ENCODE measurements around a stretch of chr11.

DNA sequence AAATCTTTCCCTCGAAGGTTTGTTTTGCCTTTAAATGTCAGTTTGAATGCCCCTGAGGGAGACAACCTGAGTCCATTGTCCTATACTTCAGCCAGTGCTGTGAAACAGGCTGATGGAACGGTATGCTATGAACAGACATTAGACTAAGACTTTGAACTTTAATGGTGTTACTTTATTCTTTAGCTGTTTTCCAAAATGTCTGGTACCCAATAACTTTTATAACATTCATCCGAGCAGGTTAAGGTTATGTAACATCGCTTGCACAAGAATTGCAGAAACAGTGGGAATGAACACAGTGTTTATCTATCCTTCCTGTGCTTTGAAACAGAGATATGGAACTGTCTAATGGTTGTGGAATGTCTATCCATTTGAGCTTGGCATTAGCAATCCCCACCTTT, 12.5 kb upstream of the PTS start:
CAGE:
- cytosol, long polyA minus RNA, result no peak
- cytosol, long polyA plus RNA, result no peak
- long polyA plus RNA, result no peak
- nucleus, long polyA minus RNA, result no peak
- nucleus, long polyA plus RNA, result no peak

DNA sequence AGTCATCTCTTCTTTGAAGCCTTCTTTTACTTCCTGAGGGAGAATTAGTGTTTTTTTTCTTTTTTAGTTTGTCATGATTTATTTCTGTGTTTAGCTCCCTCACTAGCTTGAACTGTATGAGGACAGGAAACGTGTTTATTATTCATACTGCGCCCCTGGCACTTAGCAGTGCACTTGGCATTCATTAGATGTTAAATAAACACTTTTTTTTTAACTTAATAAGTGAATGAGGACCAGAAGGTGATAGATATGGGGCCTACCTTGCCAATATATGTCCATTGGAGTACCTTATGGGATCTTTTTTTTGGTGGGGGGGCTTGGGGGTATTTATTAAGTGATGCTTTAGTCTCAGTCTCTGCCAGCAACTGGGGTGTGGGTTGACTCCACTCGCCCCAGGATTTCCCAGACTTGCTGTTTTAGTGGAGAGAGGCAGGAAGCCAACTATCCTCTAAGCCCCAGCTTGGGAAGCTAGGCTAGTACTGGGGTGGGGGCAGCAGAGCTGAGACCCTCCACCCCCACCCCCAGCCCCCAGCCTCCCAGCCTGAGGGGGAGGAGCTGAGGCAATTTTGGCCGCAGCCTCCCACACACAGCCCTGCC, 4.6 kb upstream of the PTS start:
CAGE:
- cytosol, long polyA minus RNA, result no peak
- cytosol, long polyA plus RNA, result no peak
- long polyA plus RNA, result no peak
- nucleus, long polyA minus RNA, result no peak
- nucleus, long polyA plus RNA, result no peak

DNA sequence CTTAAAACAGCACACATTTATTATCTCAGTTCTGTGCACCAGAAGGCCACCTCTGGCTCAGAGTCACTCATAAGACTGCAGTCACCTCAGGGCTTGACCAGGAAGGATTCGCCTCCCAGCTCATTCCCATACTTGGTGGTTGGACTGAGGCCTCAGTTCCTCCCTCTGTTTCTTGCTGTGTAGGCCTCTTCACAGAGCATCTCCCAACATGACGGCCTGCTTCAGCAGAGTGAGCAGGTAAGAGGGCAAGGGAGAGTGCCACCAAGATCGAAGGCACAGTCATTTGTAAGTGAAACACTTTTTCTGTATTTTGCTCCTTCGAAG, 11.0 kb downstream of the PTS start:
CAGE:
- cytosol, long polyA minus RNA, result no peak
- cytosol, long polyA plus RNA, result no peak
- long polyA plus RNA, result no peak
- nucleus, long polyA minus RNA, result no peak
- nucleus, long polyA plus RNA, result no peak

DNA sequence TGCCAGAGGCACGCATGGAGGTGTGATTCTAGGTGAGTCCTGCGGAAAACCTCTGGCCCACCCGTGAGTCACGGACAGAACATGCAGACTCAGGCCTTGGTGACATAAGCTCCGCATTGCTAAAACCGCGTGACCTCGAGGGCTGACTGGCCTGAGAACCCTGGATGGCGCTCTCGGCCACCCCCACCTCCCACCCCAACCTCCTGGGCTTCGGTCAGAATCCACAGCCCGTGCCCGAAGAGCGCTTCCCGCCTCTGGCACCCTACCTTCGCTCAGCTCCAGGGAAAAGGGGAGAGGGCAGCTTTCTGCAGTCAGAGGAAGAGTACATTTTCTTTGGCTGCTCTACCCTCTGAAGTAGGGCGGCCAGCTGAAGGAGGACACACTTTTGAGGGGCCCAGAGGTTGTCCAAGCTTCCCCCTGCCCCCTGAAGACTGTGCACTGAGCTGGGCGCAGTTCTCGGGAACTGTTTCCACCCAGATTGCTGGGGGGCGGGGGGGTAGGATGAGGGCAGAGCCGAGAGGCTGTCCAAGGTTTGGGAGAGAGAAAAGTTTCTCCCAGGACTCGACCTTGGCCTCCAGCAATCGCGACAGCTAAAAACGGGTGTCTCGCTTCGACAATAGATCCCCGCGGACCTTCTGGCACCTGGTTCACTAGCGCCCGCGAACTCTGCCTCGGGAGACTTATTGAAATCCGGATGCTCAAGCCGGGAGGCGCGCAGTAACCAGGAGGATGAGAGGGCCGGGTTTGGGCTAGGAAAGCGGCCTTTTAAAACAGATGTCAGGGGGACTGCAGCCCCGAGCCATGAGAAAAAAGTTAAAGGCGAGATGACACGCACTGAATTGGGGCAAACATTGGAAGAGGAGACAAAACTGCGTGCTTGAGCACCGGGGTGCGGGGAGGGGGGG, 929 bp upstream of the ZBTB16 start:
CAGE:
- cytosol, long polyA minus RNA, result no peak
- cytosol, long polyA plus RNA, result no peak
- long polyA plus RNA, result no peak
- nucleus, long polyA minus RNA, result no peak
- nucleus, long polyA plus RNA, result no peak

CAGE:
- cytosol, long polyA minus RNA, result no peak
- cytosol, long polyA plus RNA, result no peak
- long polyA plus RNA, result no peak
- nucleus, long polyA minus RNA, result no peak
- nucleus, long polyA plus RNA, result no peak
Measured at GRCh38 chr11:114060090-114060464, 566 bp downstream of the ZBTB16 start.

DNA sequence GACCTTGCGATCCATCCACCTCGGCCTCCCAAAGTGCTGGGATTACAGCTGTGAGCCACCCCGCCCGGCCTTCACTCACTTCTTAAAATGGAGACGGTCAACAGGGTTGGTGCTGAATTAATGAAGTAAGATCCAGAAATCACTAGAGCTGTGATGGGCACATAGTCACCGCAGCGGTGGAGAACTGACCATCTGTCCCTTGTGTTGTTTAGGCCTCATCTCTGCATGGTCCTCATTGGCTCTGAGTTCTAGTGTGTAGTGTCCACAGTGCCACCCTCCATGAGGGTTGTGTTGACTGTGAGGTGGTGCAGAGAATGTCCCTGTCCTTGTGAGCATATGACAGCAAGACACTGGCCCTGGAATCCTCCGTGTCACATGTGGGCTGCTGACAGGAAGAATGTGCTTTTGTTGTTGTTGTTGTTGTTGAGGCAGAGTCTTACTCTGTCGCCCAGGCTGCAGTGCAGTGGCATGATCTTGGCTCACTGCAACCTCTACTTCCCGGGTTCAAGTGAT, 7.5 kb downstream of the ZBTB16 start:
CAGE:
- cytosol, long polyA minus RNA, result no peak
- cytosol, long polyA plus RNA, result no peak
- long polyA plus RNA, result no peak
- nucleus, long polyA minus RNA, result no peak
- nucleus, long polyA plus RNA, result no peak

GRCh38 chr11:114085877-114086641, 26.5 kb downstream of the ZBTB16 start:
CAGE:
- cytosol, long polyA minus RNA, result no peak
- cytosol, long polyA plus RNA, result no peak
- long polyA plus RNA, result no peak
- nucleus, long polyA minus RNA, result no peak
- nucleus, long polyA plus RNA, result no peak

CAGE:
- cytosol, long polyA minus RNA, result no peak
- cytosol, long polyA plus RNA, result no peak
- long polyA plus RNA, result no peak
- nucleus, long polyA minus RNA, result no peak
- nucleus, long polyA plus RNA, result no peak
Measured at GRCh38 chr11:114098718-114099324, 39.3 kb downstream of the ZBTB16 start.

CAGE:
- cytosol, long polyA minus RNA, result no peak
- cytosol, long polyA plus RNA, result no peak
- long polyA plus RNA, result no peak
- nucleus, long polyA minus RNA, result no peak
- nucleus, long polyA plus RNA, result no peak
Measured at GRCh38 chr11:114108999-114110335, 50.0 kb downstream of the ZBTB16 start.

DNA sequence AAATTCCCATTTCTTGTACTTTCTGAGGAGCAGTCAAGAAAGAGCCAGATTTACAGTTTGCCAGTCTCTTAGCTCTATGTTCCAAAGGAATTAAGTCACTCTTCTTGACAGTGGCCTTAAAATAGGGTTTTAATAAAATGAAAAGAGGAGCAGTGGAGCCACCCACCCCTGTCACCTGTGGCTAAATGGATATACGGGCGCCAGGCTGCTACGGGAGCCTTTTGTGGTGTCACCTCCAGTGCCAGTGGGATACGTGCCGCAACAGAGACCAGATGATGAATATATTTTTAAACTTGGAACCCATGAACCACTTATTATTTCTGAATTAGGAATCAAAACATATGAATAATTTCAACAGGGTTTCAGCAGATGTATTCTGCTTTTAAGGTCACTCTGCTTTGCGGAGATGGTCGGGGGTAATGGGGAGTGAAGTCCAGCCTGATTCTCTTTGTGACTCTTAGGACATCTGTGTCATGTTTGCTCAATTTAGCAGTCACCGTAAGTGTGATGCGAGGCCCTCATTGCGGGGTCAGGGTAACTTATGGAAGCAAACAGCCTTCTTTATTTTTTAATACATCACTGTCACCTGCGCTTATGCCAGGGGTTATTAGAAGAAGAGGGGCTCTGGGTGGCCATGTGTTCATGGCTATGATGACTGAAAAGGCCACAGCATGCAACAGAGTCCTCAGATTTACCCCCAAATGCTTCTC, 64.3 kb downstream of the ZBTB16 start:
CAGE:
- cytosol, long polyA minus RNA, result no peak
- cytosol, long polyA plus RNA, result no peak
- long polyA plus RNA, result no peak
- nucleus, long polyA minus RNA, result no peak
- nucleus, long polyA plus RNA, result no peak

CAGE:
- cytosol, long polyA minus RNA, result no peak
- cytosol, long polyA plus RNA, result no peak
- long polyA plus RNA, result no peak
- nucleus, long polyA minus RNA, result no peak
- nucleus, long polyA plus RNA, result no peak
Measured at GRCh38 chr11:114134768-114135171, 75.3 kb downstream of the ZBTB16 start.

GRCh38 chr11:114162711-114163840, 103.6 kb downstream of the ZBTB16 start:
CAGE:
- cytosol, long polyA minus RNA, result no peak
- cytosol, long polyA plus RNA, result no peak
- long polyA plus RNA, result no peak
- nucleus, long polyA minus RNA, result no peak
- nucleus, long polyA plus RNA, result no peak

GRCh38 chr11:114172165-114172967, 112.9 kb downstream of the ZBTB16 start:
CAGE:
- cytosol, long polyA minus RNA, result no peak
- cytosol, long polyA plus RNA, result no peak
- long polyA plus RNA, result no peak
- nucleus, long polyA minus RNA, result no peak
- nucleus, long polyA plus RNA, result no peak

DNA sequence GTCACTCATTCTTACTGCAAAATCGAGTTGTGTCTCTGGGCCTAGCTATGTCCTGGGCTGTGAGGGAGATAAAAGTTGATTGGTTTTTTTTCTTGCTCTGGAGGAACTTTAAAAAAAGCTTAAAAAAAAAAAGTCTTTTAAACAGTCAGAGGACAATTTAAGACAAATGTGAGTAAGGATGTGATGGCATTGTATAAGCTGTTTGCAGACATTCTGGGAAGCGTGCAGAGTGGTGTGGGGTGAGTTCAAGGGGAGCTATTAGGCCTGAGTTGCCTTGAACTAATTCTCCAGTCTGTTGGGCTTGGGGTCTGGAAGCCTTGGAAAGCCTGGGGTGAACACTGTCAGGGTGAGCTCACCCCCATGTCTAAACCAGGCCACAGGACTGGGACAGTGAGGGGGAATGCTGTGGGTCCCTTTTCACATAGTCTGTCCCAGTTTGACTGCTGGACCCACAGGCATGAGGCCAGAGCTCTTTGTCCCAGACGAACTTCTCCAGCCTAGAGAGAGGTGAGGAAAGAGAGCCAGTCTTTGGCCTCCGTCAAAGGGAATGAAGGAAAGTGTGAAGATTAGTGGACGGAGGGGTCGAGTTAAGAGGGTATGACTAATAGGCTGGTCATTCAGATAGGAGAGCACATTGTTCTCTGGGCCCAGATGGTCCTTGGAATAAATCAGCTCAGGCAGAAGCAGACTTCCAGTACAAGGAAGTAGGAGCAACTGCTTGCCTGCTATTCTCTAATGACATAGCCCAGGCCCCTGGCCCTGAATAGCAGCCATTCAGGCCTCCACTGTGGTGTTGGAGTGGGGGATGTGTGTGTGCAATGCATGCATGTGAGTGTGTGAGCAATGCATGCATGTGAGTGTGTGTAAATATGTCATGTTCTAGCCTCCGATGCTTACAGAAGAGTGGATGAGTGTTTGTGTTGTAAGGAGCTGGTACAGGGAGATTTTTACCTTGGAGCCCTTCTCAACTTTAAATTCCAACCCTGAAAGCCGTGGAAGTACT, 76.4 kb upstream of the NNMT start:
CAGE:
- cytosol, long polyA minus RNA, result no peak
- cytosol, long polyA plus RNA, result no peak
- long polyA plus RNA, result no peak
- nucleus, long polyA minus RNA, result no peak
- nucleus, long polyA plus RNA, result no peak

DNA sequence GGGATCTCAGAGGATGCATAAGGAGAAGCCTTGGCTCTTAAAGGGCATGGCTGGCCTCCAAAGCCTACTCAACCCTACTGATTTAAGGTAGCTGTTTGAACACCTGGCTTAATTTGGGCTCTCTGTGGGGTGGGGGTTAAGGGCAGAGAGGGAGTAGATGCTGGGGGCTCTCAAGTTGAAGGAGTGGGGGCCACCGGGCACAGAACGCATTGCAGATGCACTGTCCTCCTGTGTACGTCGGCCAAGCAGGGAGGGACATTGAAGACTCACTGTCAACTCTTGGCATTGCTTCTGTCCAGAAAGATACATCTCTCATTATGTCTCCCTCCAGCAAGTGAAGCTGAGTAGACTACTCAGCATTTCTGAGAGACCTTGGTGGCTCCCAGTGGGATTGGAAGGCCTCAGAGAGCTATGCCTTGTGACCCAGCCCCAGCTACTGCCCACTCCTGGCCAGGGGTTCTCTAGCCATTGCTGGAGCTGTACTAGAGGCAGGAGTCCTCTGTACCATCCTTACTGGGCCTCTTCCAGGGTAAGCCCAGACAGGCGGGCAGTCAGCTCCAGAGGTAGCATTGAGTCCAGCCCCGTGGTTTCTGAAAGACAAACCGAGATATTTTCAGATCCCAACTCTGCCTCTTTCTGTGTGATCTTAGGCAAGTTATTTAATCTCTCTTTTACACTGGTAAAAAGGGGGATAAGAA, 56.8 kb upstream of the NNMT start:
CAGE:
- cytosol, long polyA minus RNA, result no peak
- cytosol, long polyA plus RNA, result no peak
- long polyA plus RNA, result no peak
- nucleus, long polyA minus RNA, result no peak
- nucleus, long polyA plus RNA, result no peak

DNA sequence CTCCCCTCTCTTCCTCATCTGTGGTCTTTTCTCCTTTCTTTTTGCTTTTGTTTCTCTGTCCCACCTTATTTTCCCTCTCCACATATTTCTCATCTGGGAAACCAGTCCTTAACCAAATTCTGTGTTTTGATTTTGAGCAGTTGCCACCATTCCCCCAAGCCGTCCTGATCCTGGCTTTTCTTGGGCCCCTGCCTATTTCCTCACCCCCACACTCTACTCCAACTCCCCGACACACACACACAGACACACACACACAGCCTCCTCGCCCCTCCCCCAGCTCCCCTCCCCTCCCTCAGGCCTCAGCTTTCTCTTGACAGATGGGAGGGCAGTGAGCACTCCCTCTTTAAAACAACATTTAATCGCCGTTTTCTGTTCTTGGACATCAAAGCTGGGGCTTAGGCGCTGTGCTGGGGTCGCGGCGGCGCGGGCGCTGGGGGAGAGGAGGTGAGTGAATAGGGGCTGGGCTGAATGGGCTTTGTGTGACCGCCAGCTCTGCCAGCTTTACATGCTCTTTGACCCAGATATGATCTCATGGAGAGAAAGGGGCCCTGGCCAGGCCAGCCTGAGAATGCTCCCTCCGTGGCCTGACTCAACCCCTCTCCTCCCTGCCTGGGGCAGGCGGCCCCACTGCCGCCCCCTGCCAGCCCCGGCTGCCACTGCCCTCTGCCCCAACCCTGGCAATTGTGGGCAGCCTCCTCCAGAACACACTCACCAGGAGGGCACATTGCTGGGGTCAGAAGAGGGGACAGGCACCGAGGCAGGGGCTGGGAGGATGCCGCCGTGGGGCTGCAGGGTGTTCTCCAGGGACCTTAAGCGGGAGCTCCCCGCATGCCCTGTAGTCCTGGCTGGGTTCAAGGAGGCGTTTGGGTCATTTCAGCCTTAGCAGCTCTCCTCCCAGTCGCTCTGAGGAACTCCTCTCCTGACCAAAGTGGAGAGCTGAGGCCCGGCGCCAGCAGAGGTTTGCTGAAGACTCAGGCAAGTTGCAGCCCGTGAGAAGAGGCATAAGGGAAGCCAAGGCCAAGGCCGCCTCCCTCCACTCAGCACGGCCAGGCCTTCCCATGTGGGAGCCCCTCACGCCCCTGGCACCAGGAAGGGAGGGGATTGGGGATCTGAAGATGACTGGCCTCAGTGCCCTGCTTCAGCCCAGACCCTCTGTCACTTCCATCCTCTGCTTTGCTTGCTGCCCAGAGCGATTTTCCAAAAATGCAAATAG, 38.4 kb upstream of the NNMT start:
CAGE:
- cytosol, long polyA minus RNA, result no peak
- cytosol, long polyA plus RNA, result no peak
- long polyA plus RNA, result no peak
- nucleus, long polyA minus RNA, result no peak
- nucleus, long polyA plus RNA, result no peak

DNA sequence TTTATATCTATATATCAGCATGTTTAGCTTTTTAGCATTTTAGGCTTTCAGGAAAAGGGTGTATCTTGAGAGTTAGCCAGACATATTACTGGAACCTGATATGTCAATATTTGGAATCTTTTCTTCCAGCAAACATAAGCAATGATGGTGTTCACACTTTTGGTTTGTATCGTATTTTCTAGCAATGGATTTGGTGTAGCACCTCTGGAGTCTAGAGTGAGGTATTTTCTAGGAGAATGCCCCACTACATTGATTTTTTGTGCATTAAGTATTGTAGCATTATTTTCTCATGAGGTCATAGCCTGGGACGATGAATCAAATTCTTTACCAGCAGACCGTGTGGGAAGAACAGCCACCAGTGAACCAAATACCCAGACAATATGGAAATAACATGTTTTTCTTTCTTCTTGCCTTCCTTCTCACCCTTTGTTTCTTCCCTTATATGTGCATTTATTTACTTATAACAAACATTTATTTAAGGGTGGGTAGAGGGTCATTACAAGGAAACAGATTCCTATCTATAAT, 3.9 kb upstream of the NNMT start:
CAGE:
- cytosol, long polyA minus RNA, result no peak
- cytosol, long polyA plus RNA, result no peak
- long polyA plus RNA, result no peak
- nucleus, long polyA minus RNA, result no peak
- nucleus, long polyA plus RNA, result no peak

DNA sequence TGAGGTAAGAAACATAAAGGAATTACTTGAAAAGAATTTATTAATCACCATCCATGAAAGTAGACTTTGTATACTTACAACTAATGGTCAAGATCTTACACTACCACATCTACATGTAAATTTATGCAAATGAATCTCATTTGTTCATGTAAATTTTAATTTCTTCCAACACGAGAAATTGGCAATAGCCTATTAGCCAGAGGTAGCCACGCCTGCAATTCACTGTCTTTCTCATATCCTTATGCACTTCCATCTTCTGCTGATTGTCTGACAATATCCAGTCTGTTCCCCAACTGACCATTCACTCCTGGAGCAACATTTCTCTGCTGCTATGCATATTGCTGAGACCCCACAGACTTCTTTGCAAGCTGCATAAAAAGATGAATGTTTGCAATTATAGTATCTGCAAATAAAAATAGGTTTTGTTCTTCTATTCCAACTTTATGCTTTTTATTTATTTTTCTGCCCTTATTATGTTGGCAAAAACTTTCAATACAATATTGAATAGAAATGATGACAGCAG, 2.5 kb downstream of the NNMT start:
CAGE:
- cytosol, long polyA minus RNA, result no peak
- cytosol, long polyA plus RNA, result no peak
- long polyA plus RNA, result no peak
- nucleus, long polyA minus RNA, result no peak
- nucleus, long polyA plus RNA, result no peak

CAGE:
- cytosol, long polyA minus RNA, result no peak
- cytosol, long polyA plus RNA, result no peak
- long polyA plus RNA, result no peak
- nucleus, long polyA minus RNA, result no peak
- nucleus, long polyA plus RNA, result no peak
Measured at GRCh38 chr11:114306697-114307377, 10.6 kb downstream of the NNMT start.

CAGE:
- cytosol, long polyA minus RNA, result no peak
- cytosol, long polyA plus RNA, result no peak
- long polyA plus RNA, result no peak
- nucleus, long polyA minus RNA, result no peak
- nucleus, long polyA plus RNA, result no peak
Measured at GRCh38 chr11:114404204-114404480, 3.7 kb downstream of the RBM7 start.